Zone of skin (tissue), 1 donor: ENCODE measurements around a stretch of chr6.

DNA sequence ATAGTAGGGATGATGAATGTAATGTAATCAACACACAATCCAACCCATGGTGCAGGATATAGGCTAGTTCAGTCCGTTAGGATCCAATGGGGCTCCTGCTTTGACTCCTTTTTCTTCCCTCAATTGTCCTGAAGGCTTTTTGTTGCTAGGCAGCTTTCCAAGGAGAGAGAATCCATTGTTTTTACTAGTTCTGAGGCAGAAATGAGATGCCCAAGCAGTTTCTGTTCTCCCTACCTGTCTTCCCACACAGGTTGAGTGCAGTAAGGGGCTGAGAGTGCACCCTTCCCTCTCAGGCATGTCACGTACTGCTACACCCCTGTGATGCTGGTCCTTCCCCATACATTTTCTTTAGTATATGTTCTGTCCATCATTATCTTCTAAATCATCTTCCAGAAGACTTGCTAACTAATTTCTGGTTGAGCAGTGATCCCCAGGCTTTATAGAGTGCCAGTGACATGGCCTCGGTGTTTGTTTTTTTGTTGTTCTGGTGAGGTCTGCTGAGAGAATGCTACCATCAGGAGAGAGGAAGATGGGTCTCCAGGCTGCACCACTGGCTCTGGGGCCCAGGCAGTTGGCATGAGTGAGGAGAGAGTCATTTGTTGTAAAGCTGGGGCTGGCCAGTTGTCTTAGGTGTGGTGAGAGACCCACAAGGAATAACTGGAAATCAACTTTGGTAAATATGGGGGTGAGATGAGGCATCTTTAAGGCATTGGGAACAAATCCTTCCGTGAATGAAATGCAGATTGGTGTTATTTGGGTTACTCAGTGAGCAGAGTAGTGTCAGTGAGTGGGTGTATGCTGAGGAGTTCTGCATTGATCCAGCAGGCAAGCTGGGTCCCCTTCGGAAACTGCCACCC lies 12.4 kb downstream of the WRNIP1 start:
- RRBS: no CpG with 5 or more reads among the region's 5 CpGs

GRCh38 chr6:2920810-2921258 lies 17.7 kb upstream of the SERPINB9 start:
- RRBS: no CpG with 5 or more reads among the region's 10 CpGs

DNA sequence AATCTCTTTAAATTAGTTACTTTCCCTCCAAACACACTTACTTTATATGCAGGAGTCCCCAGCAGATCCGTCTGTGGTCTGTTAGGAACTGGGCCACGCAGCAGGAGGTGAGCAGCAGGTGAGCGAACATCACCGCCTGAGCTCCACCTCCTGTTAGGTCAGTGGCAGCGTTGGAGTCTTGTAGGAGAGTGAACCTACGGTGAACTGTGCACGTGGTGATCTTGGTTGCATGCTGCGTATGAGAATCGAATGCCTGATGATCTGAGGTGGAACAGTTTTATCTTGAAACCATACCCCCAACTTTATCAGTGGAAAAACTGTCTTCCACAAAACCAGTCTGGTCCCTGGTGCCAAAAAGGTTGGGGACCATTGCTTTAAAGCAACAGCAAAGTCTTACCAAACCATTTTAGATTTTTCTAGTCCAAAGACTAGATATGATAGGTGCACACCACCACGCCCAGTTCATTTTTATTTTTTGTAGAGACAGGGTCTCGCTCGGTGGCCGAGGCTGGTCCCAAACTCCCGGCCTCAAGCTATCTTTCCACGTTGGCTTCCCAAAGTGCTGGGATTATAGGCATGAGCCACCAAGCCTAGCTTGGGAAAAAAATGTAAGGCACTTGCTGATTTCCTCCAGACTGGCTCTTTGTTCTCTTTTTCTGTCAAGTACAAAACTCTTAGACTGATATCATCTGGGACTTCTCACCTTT lies 4.9 kb downstream of the SERPINB6 start:
- RRBS: no CpG with 5 or more reads among the region's 15 CpGs

- RRBS: no CpG with 5 or more reads among the region's 7 CpGs
Observed at GRCh38 chr6:2970311-2970701, 1.1 kb downstream of the SERPINB6 start.

GRCh38 chr6:2981402-2982068 lies 10.2 kb upstream of the SERPINB6 start:
- RRBS: no CpG with 5 or more reads among the region's 7 CpGs

DNA sequence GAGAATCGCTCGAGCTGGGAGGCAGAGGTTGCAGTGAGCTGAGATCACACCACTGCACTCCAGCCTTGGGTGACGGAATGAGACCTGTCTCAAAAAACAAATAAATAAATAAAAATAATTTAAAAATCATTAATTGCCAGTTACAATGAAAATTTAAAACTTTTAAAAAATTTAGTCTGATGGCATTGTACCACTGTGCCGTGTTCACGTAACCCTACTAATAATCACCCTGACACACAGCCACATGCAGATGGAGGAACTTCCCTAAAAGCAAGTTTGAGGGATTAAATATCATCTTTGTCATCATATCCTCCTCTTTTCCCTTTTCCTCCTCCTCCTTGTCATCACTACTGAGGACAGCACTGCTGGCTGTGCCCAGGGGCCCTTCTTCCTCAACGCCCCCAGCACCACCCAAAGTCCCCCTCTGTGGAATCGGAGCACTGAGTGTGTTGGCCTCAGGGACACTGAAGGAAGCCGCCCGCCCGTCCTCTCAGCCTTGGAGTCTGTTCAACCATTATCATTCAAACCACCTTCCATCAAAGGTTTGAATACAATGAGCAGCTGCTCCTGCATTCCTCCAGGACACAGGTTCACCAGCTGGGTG lies 23.0 kb downstream of the NQO2 start:
- RRBS: no CpG with 5 or more reads among the region's 10 CpGs

GRCh38 chr6:3063570-3064104 lies 4.7 kb upstream of the RIPK1 start:
- RRBS: 1% methylated on average over 34 of the region's 61 CpGs

GRCh38 chr6:3252489-3252969 lies 6.2 kb upstream of the PSMG4 start:
- RRBS: 35% methylated on average over 6 of the region's 15 CpGs

- RRBS: no CpG with 5 or more reads among the region's 40 CpGs
Observed at GRCh38 chr6:3259322-3260267, 848 bp downstream of the PSMG4 start.

DNA sequence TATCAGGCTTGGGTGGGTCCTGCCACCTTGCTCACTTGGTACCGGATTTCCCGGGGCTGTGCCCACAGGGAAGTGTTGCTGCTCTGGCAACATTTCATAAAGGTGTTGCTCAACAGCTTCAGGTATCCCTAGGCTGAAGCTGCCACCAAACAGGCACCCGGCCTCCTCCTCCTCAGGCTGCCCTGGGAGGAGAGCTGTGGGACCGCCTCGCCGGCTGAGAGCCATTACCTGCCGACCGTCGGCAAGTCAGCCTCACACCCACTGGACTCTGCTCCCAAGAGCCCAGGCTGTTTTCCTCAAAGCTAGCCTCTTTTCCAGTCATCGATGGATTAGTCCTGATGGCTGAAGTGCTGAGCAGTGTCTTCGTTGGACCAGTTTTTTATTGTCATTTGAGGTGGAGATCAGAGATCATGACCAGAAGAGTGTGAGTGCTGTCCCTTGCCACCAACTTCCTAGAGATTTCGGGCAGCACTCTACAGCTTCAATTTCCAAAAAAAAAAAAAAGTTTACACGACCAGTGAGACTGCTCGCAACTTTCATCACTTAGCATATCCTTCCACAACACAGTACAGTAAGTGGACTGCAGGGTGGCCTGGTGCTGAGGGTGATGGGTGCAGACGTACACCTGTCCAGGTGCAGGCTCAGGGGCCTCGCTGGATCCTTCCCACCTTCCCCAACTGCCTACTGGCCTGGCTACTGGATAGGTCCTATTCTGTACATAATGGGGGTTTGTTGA lies 11.8 kb downstream of the PSMG4 start:
- RRBS: 25% methylated on average over 6 of the region's 16 CpGs

- RRBS: 15% methylated on average over 2 of the region's 14 CpGs
Observed at GRCh38 chr6:3295230-3295848, 36.6 kb downstream of the PSMG4 start.

GRCh38 chr6:3380551-3381256 lies 76.1 kb downstream of the SLC22A23 start:
- RRBS: no CpG with 5 or more reads among the region's 9 CpGs

- RRBS: no CpG with 5 or more reads among the region's 9 CpGs
Observed at GRCh38 chr6:3383487-3383991, 73.3 kb downstream of the SLC22A23 start.

DNA sequence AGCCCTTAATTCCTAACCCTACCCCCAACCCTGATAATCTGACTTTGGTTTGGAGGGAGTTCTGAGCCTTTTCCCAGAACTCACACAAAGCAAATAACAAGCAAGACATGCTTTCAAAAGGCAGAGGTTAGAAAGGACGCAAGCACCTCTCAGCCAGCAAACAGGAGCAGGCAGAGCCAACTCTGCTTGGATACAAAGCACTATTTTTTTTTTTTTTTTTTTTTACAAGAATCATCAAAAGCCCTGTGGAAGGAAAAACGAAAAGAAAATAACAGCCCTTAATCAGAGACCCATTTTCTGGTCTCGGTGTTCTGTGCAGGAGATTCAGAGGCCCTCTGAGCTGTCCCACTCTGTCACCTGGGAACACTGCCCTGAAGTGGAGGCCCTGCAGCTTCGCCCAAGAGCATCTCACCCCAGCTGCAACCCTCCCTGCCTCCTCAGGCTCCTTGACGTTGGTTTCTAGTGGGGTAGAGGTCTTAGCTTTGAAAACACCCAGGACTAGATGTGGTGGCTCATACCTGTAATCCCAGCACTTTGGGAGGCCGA lies 58.5 kb downstream of the SLC22A23 start:
- RRBS: no CpG with 5 or more reads among the region's 6 CpGs

DNA sequence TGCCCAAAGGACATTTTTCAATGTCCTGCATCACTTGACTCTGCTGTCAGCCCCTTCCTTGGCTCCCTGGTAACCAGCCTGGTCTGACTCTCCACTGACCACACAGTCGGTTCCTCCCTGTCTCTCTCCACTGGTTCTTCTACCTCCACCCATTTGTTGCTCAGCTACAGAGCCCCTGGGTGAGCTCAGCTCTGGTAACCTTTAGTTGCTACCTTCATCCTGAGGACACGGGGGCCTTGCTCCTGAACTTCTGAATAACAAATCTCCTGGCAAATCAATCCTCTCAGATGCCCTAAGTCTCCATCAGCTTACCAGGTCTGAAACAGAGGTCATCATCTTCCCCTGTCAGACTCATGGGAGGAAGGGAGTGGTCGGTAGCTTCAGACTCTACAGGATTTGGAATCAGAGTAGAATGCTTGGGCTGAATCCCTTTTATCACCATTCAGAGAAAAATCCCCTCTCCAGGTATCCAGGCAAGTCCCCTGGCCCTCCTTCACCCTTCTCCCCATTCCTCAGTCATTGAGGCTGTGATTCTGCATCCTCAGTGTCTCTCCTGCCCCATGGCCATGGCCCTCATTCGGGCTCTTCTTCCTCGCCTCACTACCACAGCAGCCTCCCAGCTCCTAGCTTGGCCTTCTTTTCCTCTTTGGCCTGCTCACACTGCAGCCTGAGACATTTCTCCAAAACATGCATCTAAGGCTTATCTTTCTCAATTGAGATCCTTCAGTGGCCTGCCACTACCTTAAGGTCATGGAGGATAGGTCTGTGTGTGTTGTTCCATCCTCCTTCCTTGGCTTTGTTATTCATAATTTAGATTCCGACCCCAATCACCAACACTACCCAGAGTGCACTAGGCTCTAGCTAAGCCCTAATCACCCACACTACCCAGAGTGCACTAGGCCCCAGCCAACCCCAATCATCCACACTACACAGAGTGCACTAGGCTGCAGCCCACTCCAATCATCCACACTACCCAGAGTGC lies 55.0 kb downstream of the SLC22A23 start:
- RRBS: no CpG with 5 or more reads among the region's 6 CpGs

DNA sequence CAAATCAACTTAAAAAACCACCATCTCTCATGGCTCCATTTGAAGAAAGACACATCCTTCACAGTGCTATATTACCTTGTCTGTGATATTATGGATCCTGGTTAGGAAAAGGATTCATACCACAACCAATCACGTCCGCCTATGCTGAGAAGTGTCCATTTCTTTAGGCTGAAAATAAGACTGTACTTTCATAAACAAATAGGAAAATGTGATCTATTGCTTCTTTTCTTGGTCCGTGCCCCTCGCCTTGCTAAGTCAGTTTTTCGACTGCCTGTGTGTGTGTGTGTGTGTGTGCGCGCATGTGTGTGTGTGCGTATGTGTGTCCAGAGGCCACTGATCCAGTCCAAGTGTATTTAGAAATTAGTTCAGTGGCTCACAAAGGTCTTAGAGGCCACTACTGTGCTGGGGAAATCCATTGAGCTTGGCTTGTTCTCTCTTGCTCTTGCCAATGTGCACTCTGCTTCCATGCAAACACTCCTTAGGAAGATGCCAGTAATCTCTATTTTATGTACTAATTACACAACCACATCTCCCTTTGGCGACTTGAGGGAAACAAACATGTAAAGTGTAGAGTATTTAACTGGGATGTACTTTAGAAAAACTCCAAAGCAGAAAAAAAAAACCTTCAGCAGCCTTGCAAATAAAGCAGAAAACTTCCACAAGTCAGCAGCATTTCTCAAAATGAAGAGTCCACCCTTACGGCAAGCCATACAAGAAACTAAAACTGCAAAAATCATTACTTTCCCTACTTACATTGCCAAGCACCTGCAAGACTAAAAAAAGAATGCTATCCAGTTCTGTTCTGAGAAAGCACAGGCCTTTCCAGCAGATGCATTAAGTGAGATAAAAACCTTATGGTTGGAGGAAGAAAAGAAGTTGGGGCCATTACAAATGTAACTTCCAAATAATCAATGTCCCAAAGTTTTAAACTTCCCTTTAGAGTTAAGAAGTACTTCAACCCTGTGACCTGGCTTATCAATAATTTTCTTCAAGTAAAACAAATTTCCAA lies 50.3 kb downstream of the SLC22A23 start:
- RRBS: no CpG with 5 or more reads among the region's 10 CpGs

GRCh38 chr6:3438173-3438788 lies 18.6 kb downstream of the SLC22A23 start:
- RRBS: no CpG with 5 or more reads among the region's 15 CpGs

DNA sequence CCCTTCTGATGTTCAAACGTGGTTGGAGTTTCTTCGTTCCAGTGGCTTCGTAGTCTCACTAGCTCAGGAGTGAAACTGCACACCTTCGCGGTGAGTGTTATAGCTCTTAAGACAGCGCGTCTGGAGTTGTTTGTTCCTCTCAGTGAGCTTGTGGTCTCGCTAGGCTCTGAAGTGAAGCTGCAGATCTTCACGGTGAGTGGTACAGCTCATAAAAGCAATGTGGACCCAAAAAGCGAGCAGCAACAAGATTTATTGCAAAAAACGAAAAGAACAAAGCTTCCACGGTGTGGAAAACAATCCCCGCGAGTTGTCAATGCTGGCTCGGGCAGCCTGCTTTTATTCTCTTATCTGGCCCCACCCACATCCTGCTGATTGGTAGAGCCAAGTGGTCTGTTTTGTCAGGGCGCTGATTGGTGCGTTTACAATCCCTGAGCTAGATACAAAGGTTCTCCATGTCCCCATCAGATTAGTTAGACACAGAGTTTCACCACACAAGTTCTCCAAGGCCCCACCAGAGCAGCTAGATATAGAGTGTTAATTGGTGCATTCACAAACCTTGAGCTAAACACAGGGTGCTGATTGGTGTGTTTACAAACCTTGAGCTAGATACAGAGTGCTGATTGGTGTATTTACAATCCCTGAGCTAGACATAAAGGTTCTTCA lies 31.6 kb downstream of the PXDC1 start:
- RRBS: no CpG with 5 or more reads among the region's 17 CpGs

DNA sequence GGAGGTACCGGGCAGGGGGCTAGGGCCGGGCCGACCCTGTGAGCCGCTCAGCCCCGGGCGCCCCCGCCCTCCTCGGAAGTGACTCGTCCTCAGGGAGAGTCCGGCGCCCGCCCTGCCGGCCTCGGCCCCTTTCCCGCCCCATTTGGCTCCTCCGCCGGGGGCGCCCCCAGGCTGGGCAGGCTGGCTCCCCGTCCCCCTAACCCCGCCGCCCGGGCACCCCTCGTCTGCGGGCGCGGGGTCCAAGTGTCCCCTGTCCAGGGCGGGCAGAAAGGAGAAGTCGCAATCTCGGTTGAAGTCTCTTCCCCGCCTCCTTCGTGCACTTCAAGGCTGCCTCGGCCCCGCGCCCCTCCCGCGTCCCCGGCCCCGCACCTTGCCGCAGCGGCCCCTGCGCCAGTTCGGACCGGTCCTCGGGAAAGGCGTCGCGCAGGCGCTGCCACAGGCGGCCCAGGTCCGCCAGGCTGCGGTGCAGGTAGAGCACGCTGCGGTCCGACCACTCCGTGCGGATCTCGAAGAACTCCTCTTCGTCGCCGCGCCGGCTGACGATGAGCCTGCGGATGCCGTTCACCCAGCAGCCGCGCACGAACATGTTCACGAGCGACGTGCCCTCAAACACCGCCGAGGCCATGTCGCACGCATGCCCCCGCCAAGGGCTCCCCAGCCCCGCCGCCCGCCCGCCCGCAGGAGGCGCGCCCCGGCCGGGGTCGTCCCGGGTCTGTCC lies 447 bp downstream of the PXDC1 start:
- RRBS: 3% methylated on average over 22 of the region's 87 CpGs

DNA sequence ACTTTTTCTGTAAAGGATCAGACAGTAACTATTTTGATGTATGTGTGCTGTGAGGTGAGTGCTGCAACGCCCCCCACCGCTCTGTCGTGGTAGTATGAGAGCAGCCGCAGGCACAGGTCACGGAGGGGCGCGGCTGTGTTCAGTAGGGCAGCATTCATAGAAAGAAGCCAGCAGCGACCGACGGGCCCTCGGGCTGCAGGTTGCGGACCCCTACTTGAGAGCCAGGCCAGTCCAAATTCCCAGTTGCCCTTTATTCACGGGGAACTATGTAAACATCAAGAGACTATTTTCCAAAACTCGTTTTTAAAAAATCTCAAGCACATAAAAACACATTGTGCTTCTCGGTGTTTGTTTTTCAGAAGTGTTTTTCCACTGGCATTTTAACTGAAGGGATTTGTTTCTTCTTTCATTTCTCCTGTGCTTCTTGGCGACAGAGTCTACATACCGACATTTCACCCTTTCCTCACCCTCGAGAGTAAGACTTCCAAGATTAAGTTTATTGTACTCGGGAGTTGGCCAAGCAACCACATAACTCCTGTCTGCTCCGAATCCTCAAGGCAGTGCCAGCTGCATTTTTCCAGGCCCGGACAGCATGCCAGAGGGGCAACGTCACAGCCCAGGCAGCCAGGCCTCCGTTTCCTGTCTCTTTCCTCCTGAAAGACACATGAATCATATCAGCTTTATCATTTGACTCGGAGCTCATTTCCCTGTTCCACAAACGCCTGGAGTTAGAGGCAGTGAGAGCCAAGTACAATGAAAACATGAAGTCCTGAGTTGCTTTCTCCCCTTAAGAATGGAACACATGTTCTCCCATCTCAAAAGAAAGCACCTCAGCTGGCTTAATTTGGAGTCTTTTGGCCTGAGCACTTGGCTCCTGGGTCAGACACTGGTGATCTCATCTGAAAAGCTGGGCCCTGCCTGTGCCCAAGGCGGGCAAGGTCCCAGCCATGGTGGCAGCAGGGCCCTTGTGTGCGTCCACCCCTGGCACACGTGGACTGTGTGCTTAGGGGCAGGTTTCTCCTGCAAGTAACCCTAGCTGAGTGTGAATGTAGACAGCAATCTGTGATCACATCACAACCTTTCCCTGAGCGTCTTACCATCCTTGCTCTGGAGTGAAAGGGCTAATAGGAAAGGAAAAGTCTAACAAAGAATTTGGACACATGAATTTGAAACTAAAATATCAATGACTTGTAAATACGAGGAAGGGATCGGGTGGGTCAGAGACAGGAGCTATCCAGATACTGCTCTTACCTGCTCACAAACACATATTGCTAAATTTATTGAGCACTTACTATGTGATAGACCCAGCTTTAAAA lies 23.2 kb upstream of the FAM50B start:
- RRBS: no CpG with 5 or more reads among the region's 31 CpGs